Diencephalon (tissue), 2 donors: Measurements from ENCODE around the genes EHBP1L1, RELA, CNIH2 and YIF1A.

- RAMPAGE, long total RNA = no peak
These were observed at the start of gene EHBP1L1 for GRCh38 chr11:65575973-65576588. Gene EHBP1L1 (plus strand): TSS chr11:65576053.

GRCh38 chr11:65576589-65576810 is 647 bp downstream of the EHBP1L1 start:
- RAMPAGE, long total RNA = no peak

- RAMPAGE, long total RNA = start-site peak on the minus strand at chr11:65662847-65662916, 379 and 166 reads in 2 replicates; start-site peak on the plus strand at chr11:65663055-65663124, 27 and 28 reads in 2 replicates; start-site peak on the plus strand at chr11:65663255-65663320, 16 and 16 reads in 2 replicates
These were observed at the start of gene RELA for GRCh38 chr11:65662673-65663632. Gene RELA (minus strand): TSS chr11:65662916.

DNA sequence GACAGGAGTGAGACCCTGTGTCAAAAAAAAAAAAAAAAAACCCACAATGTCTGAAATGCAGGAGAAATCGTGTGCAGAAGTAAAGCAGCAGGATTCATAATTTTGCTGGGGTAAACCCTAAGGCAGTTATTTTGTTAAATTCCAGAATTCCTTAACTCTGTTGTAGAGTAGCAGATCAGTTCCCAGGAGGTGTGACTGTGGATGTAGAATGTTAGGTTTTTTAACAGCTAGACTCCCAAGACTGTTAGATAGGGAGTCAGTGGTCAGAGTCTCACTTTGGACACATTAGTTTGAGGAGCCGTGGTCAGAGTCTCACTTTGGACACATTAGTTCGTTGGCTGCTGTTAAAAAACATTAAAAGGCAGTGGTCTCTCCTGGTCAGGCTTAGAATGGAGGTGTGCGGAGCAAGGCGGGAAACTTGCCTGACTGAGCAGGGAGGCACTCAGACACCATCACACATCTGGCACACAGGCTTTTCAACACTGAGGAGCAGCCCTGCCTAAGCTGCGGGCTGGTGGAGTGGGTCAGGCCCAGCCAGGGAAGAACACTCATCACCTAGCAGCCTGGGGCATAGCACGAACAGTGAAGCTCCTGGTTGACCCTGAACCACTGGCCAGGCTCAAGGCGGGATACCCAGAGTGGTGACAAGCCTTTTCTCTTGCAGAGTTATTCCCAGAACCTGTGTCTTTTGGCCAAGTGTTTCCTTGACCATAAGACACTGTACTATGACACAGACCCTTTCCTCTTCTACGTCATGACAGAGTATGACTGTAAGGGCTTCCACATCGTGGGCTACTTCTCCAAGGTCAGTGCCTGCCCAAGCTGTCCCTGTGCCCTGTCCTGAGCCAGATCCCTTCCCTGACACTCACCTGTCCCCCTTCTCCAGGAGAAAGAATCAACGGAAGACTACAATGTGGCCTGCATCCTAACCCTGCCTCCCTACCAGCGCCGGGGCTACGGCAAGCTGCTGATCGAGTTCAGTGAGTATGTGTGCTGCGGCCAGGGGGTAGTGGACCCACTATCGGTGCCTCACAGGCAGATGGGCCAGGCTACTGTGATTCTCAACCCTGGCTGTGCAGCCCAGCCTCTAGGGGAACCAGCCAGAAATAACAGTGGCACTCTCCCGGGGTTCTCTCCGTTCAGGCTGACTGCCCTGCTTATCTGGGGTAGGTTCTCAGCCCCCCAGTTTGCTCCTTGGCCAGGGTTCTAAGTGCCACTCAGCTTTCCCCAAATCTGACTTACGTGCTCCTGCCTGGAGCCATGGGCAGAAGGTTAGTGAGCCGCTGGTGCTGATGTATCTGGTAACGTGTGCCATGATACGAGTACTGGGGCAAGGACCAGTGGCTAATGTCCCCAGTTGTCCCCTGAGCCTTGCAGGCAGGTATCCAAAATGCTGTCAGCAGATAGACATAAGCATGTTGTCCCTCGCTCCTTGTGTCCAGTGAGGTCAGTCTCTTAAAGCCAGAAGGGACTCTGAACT is 4.1 kb downstream of the RNASEH2C start:
- RAMPAGE, long total RNA = no peak

GRCh38 chr11:65772647-65773136 is 8.1 kb downstream of the AP5B1 start:
- RAMPAGE, long total RNA = no peak

GRCh38 chr11:65851038-65851580 is 6.9 kb downstream of the CFL1 start:
- RAMPAGE, long total RNA = no peak

- RAMPAGE, long total RNA = no peak
These were observed 3.2 kb downstream of the MUS81 start for GRCh38 chr11:65863239-65864053.

DNA sequence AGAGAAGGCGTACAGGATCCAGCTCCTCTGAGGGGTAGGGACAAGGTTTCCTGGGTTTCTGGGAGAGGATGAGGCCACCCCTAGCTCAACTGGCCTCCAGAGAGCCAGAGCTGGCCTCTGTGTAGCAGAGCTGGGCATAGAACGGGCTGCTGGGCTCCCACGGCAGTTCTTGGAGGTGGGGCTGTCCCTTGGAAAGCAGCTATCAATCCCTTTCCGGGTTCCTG is 971 bp downstream of the EFEMP2 start:
- RAMPAGE, long total RNA = no peak

GRCh38 chr11:66044728-66045598 is 4.0 kb downstream of the GAL3ST3 start:
- RAMPAGE, long total RNA = no peak

DNA sequence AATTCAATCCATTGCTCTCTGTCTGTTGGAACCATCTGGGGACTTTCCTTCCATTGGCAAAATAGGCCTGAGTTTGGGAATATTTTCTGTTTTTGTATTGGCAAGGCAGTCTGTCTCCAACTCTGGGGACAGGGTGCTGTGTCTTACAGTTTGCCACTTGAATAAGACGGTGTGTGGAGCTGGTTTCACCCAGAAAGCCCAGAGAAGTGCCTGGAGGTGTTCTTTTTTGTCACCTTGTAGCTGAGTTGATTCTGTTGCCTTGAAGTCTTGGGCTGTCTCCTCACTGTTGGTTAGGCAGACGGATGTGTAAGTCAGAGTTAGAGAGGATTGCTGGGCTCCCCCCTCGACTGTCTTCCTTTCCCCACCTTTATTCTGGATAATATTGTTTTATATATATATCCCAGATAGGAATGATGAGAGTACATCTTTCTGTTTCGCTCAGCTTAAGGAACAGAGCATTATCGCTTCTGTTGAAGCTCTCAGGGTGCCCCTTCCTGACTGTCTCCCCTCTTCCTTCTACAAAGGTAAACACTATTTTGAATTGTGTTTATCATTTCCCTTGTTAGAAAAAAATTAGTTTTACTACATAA is 1.5 kb downstream of the PACS1 start:
- RAMPAGE, long total RNA = no peak

- RAMPAGE, long total RNA = no peak
These were observed 41.1 kb upstream of the KLC2 start for GRCh38 chr11:66216289-66216881.

DNA sequence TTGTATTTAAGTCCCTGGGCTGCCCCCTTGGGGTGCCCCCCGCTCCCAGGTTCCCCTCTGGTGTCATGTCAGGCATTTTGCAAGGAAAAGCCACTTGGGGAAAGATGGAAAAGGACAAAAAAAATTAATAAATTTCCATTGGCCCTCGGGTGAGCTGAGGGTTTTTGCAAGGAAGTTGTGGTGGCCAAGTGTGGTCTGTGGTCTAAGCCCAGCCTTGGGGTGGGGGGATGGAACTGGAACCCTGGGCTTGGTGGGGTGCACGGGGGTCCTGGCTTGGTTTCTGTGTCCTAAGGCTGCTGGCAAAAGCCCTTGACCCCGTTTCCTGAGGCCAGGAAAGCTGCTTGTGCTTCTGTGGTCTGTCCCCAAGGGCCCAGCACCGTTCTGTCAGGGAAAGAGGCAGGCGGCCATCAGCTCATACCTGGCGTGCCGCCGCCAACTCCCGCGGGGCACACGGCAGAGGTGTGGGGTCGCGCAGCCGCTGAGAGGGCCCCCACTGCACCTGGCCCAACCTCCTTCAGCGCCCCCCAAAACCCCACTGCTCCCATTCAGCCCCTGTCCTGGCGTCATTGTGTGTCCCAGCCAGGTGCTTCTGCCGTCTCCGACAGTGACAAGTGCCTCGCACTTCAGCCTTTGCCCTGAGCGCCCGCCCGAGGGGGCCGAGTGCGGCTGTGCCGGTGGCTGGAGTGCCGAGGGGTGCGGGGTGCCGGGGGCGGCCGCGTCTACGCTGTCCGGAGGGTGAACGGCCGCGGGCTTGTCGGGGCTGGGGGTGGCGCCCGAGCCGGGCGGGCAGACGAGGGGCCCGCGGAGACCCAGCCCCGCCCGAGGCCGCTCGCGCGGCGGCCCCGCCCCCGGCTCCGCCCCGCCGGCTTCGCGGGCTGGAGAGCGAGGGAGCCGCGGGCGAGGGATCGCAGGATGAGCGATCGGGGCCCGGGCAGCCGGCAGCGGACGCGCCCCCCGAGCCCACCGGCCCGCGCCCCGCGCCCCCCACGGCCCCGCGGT is at the start of gene CNIH2:
CNIH2 (plus strand) TSS at position 857 of the 999 bp plus-strand sequence.
- RAMPAGE, long total RNA = no peak

- RAMPAGE, long total RNA = no peak
These were observed 5.5 kb downstream of the CNIH2 start for GRCh38 chr11:66283318-66283984.

DNA sequence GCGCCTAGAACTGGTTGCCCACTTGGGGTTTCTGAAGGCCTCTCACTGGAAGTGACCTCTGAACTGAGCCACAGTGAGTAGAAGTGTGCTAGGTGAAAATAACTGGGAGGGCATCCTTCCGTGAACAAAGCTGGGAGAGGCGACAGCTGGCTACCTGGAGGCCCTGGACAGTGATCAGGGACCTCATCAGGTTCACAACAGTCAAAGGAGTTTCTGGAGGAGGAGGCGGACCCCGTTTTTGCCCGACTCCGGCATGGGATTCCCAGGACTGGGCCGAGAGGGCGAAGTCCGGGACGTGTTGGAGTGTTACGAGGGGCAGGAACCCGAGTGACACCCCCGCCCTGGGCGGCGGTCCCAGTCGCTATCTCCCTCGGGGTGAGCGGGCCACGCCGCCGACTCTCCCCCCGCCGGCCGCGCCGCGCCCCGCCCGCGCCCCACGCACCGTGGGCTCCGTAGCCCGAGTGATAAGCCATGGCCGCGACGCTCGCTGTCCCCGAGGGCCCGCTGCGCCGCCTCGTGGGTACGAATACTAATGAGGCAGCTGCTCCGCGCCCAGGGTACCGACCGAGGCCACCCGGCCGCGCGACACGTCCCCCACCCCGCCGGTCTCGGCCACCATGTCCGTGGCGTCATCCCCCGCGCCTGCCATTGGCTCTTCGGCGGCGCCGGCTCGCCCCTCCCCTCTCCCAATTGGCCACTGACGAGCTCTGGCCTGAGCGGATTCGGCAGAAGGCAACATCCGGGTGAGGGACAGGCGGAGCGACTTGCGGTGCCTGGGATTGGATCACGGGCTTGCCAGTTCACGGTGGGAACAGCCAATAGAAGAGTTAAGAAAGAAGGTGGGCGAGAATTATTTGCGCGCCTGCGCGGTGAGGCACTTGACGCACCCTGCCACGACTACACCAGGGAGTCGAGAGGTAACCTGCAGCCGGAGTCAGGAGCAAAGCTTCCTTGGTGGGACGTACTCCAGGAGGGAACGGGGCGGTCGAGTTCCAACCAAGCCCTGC is at the start of gene YIF1A:
YIF1A (minus strand) TSS at position 631 of the 1,007 bp plus-strand sequence.
- RAMPAGE, long total RNA = start-site peak on the minus strand centred at position 563 of the sequence, 137 bp wide, 735 and 110 reads in 2 replicates

DNA sequence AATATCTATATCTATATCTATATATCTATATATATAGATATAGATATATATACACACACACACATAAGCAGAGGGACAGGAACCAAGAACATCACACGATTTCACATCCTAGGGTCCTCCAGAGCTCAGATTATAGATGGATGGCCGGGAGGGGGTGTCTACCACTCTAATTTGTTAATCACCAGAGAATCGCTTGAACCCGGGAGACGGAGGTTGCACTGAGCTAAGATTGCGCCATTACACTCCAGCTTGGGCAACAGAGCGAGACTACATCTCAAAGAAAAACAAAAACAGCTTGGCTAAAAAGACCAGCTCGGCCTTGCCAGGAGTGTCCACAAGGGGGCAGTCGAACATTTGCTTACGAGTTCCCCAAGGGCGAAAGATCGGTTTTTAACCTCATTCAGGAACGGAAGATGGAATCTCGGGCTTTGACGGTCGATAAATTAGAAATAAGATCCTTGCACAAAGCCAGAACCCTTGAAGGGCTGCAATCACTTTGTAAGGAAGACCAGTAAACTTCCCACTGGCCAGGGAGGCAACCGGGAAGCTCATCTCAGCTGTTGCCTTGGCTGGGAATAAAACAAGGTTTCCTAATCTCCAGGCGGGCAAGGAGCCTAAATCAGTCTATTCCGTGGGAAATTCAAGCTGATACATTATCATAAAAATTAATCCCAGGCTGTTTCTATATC is 14.6 kb upstream of the SLC29A2 start:
- RAMPAGE, long total RNA = no peak

- RAMPAGE, long total RNA = no peak
These were observed 3.3 kb downstream of the PELI3 start for GRCh38 chr11:66469905-66470495.

DNA sequence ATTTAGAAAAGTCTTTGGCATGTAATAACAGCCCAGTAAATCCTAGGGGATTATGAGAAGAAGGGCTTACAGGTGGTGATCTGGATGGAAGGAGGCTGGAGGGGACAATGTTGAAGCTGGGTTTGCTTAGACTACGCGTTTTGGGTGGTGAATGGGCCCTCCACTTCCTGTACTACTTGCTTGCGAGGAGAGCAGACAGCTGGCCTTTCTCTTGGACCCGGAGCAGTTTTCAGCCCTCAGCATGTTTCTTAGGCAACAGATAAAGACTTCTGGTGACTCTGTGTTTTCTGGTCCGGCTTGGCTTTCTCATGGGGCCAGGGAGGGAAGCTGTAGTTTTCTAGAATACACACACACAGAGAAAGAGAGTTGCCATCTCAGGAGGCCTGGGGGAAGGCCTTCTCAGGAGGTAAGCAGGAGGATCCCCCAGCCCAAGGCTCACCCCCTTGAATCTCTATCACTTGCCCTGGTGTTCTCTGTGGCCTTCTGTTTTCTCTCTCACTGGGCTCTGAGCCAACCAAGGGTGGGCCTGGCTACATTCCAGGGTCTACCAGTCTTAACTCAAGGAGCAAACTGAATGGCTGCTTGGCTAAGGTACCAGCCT is 2.3 kb downstream of the CCS start:
- RAMPAGE, long total RNA = no peak

- RAMPAGE, long total RNA = no peak
These were observed 21.8 kb upstream of the RBM4B start for GRCh38 chr11:66699446-66699929.

- RAMPAGE, long total RNA = no peak
These were observed 8.4 kb downstream of the SPTBN2 start for GRCh38 chr11:66720752-66720901.

DNA sequence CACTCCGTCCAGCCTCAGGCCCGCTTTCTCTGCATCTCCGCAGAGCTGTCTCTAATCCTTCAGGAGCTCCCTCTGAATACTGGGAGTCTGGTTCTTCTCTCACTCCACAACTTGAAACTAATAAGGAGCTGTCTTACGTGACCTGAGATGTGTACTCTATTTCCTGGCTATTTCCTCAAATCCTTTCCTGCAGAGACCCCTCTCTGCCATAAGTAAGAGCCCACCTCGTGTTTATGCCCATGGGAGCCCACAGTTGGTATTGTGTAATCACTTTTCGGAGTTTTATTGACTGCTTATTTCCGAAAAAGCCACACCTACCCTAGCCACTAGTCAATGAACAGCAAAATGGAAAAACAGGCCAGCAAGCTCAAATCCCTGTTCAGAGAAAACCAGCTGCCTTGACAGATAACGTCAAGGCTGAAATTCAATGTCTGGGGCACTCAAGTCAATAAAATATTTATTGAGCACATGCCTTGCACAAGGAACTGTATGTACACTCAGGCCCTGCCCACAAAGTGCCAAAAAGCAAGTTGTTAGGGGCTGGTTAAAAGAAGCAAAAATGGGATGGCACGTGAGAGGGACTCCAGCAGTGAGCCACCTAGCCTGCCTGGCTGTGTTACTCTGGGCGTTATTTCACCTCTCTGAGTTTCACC is 4.8 kb downstream of the PC start:
- RAMPAGE, long total RNA = no peak